Measurements from ENCODE around the genes MIPOL1, SEC23A and FANCM.

DNA sequence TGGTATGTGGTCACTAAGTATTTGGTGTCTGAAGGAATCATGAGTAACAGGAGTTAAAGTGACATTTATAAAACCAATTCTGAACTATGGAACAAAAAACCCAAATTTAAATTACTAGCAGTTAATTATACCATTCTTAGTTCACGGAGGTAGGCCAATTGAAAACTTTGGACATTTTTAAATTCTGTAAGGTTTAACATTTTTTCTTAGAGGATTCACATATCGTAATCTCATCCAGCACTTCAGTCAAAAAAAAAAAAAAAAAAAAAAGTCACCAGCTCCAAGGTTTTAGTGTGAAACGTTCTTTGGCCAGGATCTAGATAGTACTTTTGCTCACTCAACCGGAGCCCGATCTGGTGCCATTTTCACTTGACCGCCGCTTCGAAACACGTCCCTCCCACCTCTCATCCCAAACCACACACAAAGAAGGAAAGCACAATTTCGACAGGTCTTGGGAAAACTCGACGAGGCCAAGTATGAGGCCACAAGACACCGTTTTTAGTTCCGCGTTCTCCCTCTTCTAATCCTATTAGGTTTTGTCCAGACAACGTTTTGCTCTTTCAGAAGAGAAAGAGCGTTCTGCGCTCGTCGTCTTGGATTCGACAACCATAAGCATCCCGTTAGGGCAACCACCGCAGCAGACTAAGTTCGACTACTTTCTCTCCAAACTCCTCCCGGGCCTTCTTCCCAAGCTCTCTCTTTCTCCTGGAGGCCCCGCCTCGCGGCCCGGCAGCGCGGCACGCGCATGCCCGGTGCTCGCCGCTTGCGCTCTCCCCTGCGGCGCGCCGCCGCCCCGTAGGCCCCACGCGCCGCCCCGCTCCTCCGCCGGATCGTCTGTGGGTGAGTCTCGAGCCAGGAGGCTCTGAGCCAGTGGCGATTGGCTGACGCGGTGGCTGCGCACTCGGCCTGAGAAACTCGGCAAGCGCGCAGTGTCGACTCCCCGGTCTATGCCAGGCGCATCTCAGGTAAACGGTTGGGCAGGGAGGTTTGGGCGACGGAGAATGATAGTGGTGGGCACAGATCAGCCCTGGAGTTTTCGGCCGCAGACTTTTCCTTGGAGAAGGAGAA lies at the start of gene MIPOL1:
Gene MIPOL1 (plus strand): TSS at position 798 of the 1,068 bp plus-strand sequence.
- PRO-cap: bidirectional peak, plus-strand start at position 870 of the sequence, minus-strand start at position 707 of the sequence
- RAMPAGE, long total RNA, 3 experiments: start-site peak on the plus strand in 3 of 3 experiments, centred at positions 829 to 898 of the sequence, 37 to 418 reads per replicate

DNA sequence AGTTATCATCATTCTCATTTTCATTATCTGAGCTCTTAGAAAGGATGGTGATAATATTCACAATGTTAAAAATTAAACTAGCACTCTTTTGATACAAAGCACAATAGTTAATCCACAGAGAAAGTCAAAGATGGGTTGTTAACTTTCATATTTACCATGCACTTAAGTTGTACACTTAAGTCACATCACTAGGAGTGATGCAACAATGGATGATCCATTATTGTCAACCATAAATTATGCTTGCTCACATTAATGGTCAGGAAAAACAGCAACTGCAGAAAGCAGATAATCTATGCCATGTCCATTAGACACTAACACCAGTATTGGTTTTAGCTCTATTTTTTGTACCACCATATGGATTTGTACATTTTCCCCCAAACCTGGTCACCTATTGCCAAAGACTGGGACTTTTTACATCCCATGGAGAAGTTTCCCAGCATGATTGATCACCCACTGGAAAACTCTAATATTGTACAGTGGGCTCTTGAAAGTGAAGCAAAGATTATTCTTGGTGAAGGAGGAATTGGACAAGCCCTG lies 195.5 kb downstream of the FOXA1 start:
- PRO-cap: no peak
- RAMPAGE, long total RNA, 3 experiments: no peak in any of the 3 experiments

DNA sequence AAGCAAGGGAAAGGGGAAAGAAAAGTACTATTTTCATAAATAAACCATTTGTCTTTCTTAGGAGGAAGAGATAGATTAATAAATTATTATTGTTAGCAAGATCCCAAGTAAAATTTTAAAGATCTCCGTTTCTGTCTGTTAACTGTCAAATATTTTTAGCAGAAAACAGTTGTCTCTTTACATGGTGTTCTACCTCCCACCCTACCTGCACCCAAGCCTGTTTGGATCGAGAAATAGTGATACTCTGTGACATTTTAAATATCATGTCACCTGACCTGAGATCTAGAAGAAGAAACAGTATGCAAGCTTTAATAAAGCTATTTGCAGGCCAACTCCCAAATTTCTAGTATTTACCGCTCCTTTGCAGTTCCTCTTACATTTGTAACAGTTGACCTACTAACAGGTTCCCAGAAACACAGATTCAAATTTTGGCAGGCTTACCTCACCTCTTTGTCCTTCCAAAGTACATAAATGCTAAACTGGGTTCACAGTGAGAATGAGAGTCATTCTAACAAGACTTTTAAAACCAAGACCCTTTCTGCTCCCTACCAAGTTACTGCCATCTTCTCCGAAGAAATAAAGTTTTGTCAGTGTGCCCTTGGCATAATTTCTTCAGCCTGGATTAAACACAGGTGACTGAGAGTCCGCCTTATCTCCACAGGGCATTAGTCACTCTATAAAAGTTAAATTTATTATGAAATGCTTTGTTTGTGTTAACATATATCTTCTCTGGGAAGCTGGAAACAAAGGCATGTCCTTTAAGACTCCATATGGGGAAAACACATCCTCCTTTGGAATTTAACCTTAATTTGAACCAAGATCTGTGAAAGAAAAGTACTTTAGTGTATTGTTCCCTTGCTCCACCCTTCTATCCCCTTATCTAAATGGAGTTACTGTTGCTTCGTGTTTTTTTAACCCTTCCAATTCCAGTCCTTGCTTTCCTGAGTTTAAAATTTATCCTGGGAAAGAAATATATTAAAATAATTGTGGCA lies 28.3 kb downstream of the FOXA1 start:
- PRO-cap: no peak
- RAMPAGE, long total RNA, 3 experiments: no peak in any of the 3 experiments

- PRO-cap: no peak
- RAMPAGE, long total RNA, 3 experiments: no peak in any of the 3 experiments
Observed at GRCh38 chr14:38254198-38255017, 1.5 kb downstream of the CLEC14A start.

DNA sequence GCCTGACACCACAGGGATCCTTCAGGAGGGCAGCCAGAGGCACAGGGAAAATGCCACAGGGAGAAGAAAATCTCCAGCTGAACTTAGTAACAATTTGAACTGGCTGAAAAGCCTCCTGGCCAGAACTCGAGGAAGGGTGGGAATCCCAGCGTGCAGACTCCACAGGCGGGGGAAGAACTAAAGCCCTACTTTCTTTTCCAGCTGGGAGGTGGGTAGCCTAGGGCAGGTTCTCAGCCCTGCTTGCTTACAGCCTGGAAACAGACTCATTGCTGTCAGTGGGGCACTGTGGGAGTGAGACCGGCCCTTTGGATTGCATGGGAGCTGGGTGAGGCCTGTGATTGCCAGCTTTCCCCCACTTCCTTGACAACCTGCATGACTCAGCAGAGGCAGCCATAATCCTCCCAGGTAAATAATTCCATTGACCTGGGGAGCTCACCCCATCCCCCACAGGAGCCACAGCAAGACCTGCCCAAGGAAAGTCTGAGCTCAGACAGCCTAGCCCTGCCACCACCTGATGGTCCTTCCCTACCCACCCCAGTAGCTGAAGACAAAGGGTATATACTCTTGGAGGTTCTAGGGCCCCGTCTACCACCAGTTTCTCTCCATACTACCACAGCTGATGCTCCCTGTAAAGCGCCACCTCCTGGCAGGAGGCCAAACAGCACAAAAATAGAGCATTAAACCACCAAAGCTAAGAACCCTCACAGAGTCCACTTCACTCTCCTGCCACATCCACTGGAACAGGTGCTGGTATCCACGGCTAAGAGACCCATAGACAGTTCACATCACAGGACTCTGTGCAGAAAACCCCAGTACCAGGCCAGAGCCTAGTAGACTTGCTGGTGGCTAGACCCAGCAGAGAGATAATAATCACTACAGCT lies 294.2 kb downstream of the SEC23A start:
- PRO-cap: no peak
- RAMPAGE, long total RNA, 3 experiments: no peak in any of the 3 experiments

- PRO-cap: no peak
- RAMPAGE, long total RNA, 3 experiments: no peak in any of the 3 experiments
Observed at GRCh38 chr14:38868407-38868759, 234.7 kb downstream of the SEC23A start.

GRCh38 chr14:39023985-39024618 lies 78.9 kb downstream of the SEC23A start:
- PRO-cap: no peak
- RAMPAGE, long total RNA, 3 experiments: no peak in any of the 3 experiments

DNA sequence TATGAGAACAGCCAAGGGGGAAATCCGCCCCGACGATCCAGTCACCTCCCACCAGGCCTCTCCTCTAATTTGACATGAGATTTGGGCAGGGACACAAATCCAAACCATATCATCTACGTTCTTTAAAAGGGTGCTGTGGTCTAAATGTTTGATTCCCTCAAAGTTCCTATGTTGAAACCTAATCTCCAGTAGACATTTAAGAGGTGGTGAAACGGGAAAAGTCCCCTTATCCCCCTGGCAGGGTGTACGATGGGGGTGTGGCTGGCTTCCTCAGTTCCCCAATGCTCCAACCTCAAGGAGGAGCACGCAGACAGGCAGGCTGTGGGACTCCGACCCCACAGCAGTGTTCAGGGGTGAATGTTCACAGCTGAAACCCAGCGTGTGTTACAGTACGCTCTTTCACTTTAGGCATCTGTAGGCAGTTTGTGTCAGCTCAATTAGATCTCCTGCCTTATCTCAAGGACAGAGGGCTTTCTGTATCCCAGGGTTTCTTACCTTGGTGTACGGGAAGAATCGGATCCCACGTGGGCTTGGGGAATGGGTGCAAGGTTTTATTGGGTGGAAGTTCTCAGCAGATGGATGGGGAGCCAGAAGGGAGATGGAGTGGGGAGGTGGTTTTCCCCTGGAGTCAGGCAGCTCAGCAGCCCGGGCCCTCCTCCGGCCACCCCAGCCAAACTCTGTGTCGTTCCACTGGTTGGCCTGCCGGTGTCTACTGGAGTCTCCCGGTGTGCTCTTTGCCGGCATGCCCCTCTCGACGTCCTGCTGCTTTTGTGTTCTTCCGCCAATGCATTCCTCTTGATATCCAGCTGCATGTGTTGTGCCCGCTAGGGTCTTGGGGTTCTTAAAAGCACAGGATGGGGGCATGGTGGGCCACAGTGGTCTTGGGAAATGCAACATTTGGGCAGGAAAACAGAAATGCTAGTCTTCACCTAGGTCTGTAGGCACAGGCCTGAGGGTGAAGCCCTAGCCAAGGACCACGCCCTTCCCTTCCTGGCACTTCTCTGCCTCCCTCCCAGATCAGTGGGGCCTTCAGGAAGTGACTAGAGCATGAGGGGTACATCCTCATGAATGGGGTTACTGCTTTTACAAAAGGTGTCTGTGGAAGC lies 73.0 kb downstream of the SEC23A start:
- PRO-cap: no peak
- RAMPAGE, long total RNA, 3 experiments: no peak in any of the 3 experiments

DNA sequence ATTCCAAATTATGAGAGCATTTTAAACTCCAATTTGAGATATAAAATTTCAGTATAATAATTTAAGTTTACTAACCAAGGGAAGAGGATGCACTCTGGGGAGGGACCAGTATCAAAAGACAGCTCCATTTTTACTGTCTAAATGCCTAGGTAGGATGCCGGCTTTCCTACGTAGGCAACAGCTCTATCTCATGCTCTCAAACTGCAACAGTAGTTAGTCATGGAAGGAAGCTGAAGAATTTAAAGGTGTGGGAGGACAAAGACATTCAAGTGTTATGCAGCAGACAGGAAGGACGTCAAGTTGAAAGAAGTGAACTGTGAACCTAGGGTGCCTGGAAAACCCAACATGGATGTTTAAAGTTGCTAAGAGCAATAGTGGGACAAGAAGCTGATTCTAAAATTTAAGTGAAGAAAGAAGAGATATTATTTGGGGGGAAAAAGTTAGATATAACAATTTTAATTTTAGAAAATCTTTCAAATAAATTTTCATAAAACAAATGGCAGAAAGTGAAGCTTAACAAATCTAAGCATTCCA lies 5.9 kb downstream of the SEC23A start:
- PRO-cap: no peak
- RAMPAGE, long total RNA, 3 experiments: no peak in any of the 3 experiments

GRCh38 chr14:39102933-39103588 lies at the start of gene SEC23A:
Gene SEC23A, minus strand, starts transcription at chr14:39103235.
- PRO-cap: bidirectional peak, plus-strand start at chr14:39103292, minus-strand start at chr14:39103235; bidirectional peak, plus-strand start at chr14:39103332, minus-strand start at chr14:39103427
- RAMPAGE, long total RNA, 3 experiments: start-site peak on the minus strand in 3 of 3 experiments, at chr14:39103117-39103238 at its widest, 368 to 1,060 reads per replicate

DNA sequence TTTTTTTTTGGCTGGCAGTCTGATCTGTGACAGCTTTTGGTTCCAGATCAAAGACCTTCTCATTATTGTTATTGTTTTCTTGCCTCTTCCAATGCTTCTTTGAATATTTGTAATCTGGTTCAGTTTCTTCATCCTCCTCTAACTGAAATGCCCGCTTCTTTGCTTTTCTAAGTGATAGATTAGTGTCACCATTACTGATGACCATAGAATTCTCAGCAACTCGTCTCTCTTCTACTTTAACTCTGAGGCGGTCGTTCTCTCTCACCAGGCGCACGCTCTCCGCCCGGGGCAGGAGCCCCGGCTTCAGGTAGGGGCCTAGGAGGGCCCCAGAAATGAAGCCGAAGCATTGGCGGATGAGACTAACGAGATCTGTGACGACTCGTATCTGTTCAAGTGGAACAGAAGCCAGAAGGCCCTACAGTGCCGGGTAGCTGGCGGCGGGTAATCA lies 45.6 kb downstream of the FBXO33 start:
- PRO-cap: no peak
- RAMPAGE, long total RNA, 3 experiments: no peak in any of the 3 experiments

- PRO-cap: no peak
- RAMPAGE, long total RNA, 3 experiments: no peak in any of the 3 experiments
Observed at GRCh38 chr14:39411105-39411462, 21.1 kb downstream of the FBXO33 start.

DNA sequence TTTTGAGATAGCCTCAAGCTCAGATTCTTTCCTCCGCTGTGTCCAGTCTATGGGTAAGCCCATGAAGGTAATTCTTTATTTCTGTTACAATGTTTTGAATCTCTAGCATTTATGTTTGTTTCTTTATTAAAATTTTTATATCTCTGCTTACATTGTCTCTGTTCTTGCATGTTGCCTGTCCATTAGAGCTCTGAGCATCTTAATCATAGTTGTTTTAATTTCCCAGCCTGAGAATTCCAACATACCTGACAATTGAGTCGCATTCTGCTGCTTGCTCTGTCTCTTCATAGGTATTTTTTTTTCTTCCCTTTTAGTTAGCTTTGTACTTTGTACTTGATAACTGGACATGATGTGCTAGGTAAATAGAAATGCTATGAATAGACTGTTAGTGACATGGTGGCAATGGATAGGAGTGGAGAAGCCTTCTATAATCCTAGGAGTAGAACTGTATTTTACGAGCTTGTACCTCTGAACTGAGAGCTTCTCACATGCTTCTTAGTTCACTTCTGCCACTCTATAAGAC lies 210.4 kb downstream of the LRFN5 start:
- PRO-cap: no peak
- RAMPAGE, long total RNA, 3 experiments: no peak in any of the 3 experiments

GRCh38 chr14:45110520-45111145 lies 23.6 kb downstream of the FKBP3 start:
- PRO-cap: no peak
- RAMPAGE, long total RNA, 3 experiments: no peak in any of the 3 experiments

GRCh38 chr14:45135455-45136506 lies at the start of gene FANCM:
Gene FANCM, plus strand, starts transcription at chr14:45135930.
- PRO-cap: bidirectional peak, plus-strand start at chr14:45135932, minus-strand start at chr14:45135725
- RAMPAGE, long total RNA, 3 experiments: start-site peak on the plus strand in 3 of 3 experiments, at chr14:45135917-45135979 at its widest, 32 to 39 reads per replicate

GRCh38 chr14:45388824-45389116 lies 135.8 kb upstream of the MIS18BP1 start:
- PRO-cap: no peak
- RAMPAGE, long total RNA, 3 experiments: no peak in any of the 3 experiments

- PRO-cap: no peak
- RAMPAGE, long total RNA, 3 experiments: no peak in any of the 3 experiments
Observed at GRCh38 chr14:45889016-45889505, 636.1 kb upstream of the MIS18BP1 start.

DNA sequence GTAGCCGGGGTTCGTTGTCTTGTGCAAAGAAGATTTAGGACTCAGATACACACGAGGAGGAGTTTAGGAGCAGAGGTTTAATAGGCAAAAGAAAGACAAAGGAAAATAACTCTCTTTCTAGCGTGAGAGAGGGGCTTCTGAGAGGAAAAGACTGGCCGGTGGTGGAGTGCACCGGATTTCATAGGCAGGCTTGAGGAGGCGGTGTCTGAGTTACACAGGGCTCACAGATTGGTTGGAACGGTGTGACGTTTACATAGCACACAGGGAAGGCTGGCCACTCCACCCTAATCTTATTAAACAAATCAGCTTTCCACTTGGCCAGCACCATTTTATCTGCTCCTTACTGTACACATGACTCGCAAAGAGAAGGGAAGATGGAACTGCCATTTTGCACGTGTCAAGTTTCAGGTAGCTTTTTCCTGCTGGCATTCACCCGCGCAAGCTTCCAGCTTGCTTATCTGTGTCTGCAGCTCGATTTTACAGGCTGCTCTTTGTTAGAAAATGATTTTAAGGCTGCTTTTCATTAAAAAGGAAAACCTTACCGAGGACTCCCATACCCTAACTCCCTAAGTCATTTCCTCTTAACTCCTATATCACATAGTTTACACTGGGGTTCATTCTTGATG lies 587.7 kb downstream of the RPL10L start:
- PRO-cap: no peak
- RAMPAGE, long total RNA, 3 experiments: no peak in any of the 3 experiments

GRCh38 chr14:48734346-48734873 lies 851.8 kb downstream of the RPS29 start:
- PRO-cap: no peak
- RAMPAGE, long total RNA, 3 experiments: no peak in any of the 3 experiments

- PRO-cap: no peak
- RAMPAGE, long total RNA, 3 experiments: no peak in any of the 3 experiments
Observed at GRCh38 chr14:49597458-49597805, 1.3 kb upstream of the LRR1 start.